Zone of skin (tissue), 1 donor: ENCODE measurements around the genes TMEM255A and CT47A10.

- RRBS, result no CpG with 5 or more reads among the region's 6 CpGs
Measured at GRCh38 chrX:119646286-119647111, 46.5 kb downstream of the SEPTIN6 start.

DNA sequence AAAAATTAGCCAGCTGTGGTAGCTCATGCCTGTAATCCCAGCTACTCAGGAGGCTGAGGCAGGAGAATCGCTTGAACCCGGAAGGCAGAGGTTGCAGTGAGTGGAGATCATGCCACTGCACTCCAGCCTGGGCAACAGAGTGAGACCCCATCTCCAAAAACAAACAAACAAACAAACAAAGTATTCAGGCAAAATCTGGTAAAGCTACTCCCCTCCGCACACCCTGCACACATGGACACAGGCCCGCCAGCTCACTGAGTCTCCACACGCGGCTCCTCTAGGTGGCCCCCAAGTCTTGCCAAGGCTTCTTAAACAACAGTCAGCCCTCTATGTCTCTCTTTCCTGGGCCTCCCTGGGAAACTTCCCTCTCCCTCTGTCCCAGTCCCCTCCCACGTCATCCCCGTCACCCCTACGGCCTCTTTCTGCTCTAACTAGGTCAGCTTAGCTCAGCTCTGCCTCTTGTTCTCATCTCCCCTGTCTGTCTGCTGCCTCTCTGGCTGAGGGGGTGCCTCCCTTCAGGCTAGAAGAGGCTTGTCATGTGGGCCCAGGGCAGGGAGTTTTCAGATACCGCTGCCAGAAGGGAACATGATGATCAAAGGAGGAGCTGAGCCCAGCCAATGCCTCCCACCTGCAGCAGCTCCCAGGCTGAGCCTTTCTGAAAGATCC, 38.9 kb downstream of the SEPTIN6 start:
- RRBS, result no CpG with 5 or more reads among the region's 10 CpGs

DNA sequence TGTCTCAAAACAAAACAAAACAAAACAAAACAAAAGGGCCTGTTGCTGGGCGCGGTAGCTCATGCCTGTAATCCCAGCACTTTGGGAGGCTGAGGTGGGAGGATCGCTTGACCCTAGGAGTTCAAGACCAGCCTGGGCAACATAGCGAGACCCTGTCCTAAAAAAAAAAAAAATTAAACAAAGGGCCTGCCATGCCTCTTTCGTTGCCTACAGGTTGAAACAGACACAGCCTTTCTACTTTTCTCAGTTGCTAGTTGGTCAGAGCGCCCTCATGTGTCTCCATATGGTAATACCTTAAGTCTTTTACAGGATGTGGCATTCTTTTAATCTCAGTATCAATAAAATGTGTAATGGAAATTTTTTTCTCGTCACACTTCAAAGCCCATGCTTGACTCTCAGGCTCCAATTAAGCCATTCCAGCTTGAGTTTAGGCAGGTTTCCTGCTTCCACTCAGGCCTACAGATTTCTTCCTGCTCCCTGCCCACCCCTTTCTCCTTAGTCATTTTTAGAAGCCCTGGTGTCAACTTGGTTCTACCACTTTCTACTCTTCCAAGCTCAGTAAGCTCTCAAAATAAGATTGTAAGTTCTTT, 4.7 kb upstream of the SOWAHD start:
- RRBS, result no CpG with 5 or more reads among the region's 7 CpGs

- RRBS, result no CpG with 5 or more reads among the region's 13 CpGs
Measured at GRCh38 chrX:119870433-119870849, 1.1 kb downstream of the RNF113A start.

- RRBS, result no CpG with 5 or more reads among the region's 37 CpGs
Measured at GRCh38 chrX:120251255-120252194, 913 bp downstream of the ZBTB33 start.

DNA sequence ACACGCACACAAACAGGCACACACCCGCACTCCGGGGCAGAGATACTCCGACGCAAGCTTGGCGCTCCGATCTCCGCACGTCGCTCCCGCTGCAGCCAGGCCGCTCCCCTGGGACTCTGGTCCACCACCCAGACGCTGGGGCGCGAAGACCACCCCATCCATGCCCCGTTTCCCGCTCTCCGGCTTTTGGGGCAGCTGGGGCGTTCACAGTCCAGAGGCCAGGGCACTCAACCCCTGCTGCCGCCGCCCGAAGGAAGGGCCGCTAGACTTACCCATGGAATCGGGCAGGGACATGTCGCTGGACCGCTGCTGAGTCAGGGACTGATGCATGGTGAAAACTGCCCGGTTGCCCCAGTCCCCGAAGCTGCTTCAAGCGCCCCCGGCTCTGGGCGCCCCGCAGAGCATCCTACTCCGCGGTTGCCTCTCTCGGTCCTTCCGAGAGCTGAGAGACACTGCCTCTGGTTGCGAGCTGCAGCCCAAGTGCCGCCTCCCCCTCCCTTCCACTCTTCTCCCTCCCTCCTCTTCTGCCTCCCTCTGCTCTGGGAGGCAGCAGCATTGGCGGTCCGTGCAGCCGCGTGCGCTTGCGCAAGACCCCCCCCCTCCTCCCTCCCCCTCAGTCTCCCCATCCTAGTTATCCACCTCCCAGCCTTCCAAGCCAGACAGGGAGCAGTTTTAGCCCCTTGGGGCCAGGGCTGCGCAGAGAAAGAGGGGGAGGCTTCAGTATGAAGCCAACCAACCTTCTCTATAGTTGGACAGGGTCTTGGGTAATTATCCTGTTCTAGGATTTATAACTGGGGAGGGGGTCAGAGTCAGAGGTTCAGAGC, at the start of gene TMEM255A:
Gene TMEM255A (minus strand): TSS at position 482 of the 824 bp plus-strand sequence.
- RRBS, result no CpG with 5 or more reads among the region's 45 CpGs

GRCh38 chrX:120466325-120466937, 2.7 kb downstream of the LAMP2 start:
- RRBS, result no CpG with 5 or more reads among the region's 8 CpGs

- RRBS, result 7% methylated on average over 10 of the region's 40 CpGs
Measured at GRCh38 chrX:120485545-120486750, 16.9 kb upstream of the LAMP2 start.

GRCh38 chrX:120487903-120488494, 18.9 kb upstream of the LAMP2 start:
- RRBS, result no CpG with 5 or more reads among the region's 8 CpGs

DNA sequence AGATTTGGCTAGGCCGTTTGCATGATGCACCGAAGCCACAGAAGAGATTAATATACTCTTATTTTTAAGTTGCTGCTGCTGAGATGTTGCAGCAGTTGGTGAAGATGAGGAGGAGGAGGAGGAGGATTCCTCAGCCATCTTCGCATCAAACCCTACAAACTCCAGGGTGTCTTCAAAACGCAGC, 714 bp downstream of the CUL4B start:
- RRBS, result no CpG with 5 or more reads among the region's 4 CpGs

DNA sequence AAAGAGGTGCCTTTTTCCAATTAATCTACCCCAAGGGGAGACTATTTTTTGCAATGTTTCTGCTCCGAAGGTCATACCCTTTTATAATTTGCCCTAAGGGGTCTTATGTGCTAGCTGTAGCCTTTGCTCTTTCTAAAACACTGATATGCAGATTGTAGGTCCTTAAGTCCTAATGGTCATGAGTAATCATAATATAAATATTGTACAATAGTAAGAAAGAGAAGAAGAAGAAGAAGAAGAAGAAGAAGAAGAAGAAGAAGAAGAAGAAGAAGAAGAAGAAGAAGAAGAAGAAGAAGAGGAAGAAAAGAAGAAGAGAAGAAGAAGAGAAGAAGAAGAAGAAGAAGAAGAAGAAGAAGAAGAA, 20.9 kb upstream of the CUL4B start:
- RRBS, result no CpG with 5 or more reads among the region's 1 CpG

DNA sequence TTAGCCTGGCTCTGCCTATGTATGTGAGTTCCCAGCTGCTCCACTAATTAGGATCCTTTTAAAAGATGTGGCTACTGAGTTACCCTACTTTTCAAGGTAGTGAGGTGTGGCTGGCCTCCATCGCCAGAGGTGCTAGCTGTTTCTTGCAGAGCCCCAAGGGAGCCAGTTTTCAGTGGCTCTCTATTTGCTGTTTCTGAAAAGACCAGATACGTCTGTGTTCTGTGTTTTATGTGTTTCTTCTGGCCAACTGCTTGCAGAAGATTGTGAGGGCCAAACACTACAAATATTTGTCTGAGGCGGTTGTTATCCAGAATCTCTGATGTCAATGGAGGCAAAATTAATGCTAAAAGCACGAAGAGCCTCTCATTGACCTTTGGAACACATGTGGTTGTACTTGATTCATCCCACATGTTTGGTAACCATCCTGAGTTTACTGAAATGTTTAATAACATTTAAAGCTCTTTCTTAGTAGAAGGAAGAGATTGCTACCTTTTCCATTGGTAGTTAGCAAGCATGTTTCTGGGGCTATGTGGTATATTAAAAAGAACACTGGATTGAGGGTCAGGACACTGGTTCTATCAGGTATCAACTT, 113.8 kb downstream of the CT47B1 start:
- RRBS, result no CpG with 5 or more reads among the region's 4 CpGs

- RRBS, result no CpG with 5 or more reads among the region's 15 CpGs
Measured at GRCh38 chrX:120874653-120874940, 1.1 kb downstream of the CT47B1 start.

GRCh38 chrX:120941924-120942261, at the start of gene CT47A10:
CT47A10 (minus strand) TSS chrX:120942023.
- RRBS, result no CpG with 5 or more reads among the region's 8 CpGs

GRCh38 chrX:121191680-121192156, 144.3 kb downstream of the GLUD2 start:
- RRBS, result no CpG with 5 or more reads among the region's 10 CpGs

- RRBS, result no CpG with 5 or more reads among the region's 1 CpG
Measured at GRCh38 chrX:123779951-123780340, 47.1 kb upstream of the THOC2 start.

DNA sequence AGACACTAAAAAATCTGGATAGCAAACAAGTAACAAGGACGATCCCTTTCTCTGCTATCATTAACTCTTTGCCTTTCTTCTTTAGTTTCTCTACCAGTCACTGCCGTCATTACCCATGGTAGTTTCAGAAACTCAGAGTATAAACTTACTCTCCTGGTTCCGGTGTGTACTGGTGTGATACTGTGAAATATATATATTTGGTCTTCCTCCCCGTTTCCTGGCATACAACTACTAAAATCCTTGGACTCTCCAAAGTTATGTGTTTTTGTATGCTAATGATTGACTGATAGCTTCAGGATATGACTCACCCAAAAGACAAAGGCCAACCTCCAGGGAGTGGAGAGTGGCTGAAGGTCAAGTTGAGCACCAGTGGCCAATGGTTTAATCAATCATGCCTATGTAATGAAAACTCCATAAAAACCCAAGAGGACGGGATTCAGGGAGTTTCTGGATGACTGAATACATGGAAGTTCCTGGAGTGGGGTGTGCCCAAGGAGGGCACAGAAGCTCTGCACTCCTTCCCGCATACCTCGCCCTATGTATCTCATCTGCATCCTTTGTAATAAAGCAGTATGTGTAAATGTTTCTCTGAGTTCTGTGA, 35.0 kb upstream of the XIAP start:
- RRBS, result no CpG with 5 or more reads among the region's 7 CpGs

DNA sequence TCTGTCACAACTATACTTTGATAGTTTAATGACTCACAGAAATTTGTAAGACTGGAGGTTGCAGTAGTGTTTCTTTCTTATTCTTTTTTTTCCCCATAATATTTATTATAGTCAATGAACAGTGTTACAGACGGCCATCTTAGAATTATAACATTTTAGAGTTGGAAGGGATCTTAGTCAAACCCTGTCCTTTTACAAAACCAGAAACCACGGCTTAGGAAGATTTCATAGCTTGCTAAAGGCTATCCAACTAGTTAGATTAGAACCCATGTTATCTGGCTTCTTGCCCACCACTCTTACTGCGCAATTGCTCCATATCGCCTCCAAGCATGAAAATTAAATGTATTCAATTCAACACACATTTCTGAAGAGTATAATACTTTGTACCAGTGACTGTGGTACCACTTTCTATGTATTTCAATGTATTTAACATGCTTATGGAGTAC, 1.1 kb downstream of the XIAP start:
- RRBS, result no CpG with 5 or more reads among the region's 4 CpGs

- RRBS, result no CpG with 5 or more reads among the region's 16 CpGs
Measured at GRCh38 chrX:125202510-125202926, 117.2 kb upstream of the TEX13C start.